SK-N-DZ (cell line): ENCODE measurements around the genes MOSPD2, CLTRN, NHS and SCML1.

DNA sequence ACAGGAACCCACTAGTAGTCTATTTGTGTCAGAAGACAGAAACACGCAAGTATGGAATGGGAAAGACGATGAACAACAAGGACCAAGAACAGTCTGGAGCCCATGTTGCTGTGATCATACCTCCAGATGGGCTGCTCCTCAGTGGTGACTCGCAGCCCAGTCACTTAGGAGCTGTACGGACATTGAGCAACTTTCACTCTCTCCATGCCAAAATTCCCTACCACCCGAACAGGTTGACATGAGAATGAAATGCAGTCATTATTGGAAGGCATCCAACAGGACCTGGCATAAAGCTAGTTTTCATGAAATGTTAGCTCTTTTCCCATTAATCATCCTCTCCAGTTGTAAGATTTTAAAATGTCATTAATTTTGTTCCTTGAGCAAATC, 82.7 kb upstream of the GPM6B start:
RAMPAGE:
- cytosol, long total RNA: no peak
- nucleus, long total RNA: no peak

GRCh38 chrX:14872804-14873904, at the start of gene MOSPD2:
Gene MOSPD2, plus strand, starts transcription at chrX:14873421.
RAMPAGE:
- cytosol, long total RNA: start-site peak on the minus strand at chrX:14873029-14873047, 35 and 131 reads in 2 replicates
- nucleus, long total RNA: start-site peak on the plus strand at chrX:14873391-14873441, 105 and 25 reads in 2 replicates

RAMPAGE:
- cytosol, long total RNA: no peak
- nucleus, long total RNA: no peak
Observed at GRCh38 chrX:15277483-15278118, 7.7 kb upstream of the ASB9 start.

DNA sequence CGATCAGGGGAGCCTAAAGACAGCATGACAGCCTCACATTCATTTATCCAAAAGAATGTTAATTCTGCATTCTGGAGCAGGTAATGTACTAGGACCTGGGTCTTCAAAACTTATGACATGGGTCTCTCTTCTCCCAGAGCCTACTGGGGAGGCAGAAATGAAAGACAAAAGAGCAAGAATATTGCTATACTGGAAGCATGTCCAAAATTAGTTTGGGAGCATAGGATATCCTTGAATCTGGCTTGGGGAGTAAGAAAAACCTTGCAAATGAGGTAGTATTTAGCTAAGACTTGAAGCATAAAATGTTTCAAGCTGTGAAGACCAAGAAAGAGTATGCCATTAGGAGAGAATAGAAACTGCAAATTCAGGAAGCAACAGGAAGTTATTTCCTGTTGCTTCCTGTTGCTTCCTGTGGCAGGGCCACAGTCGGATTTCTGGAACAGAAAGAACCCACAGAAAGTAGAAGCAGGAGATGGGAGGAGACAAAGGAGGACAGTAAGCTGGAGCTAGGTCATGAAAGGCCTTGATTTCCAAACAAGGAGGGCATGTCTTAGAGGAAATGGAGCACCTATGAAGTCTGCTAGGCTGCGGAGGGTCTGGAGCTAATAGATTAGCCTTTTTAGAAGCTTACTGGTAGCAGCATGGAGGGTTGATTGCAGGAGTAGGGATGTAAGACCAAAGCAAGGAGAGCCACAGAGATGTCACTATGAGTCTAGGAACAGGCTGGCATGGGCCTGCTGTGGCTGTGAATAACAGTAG, 17.3 kb downstream of the ASB11 start:
RAMPAGE:
- cytosol, long total RNA: no peak
- nucleus, long total RNA: no peak

DNA sequence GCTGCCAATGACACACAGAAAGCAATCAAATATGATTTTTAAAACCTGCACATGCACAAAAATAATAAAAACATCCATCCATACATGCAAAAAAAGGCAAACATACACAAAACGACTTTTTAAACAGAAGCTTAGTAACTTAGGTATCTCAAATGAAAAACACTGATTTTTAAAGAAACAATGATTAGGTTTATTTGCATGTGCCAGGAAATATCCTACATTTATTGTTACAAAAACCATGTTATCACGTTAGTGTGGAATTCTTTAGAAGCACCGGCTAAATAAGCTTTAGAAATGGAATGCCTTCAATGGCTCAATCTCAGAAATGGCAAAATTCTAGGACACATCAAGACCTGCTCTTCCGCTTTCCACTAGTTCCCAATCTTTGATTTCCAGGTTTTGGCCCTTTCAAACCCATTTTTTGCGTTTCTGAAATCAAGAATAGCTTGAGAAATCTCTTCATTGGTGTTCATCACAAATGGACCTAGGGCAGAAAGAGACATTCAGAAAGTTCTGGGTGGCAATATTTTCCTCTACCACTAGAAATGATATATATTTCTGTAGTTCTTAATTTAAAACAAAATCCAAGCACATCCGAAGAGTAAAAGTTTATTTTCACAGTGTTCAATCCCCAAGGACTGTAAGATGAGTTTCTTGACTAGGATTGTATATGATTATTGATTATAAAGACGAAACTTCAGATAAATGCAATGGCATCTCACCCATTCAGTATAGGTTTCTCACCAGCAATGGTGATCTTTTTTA, 602 bp upstream of the VEGFD start:
RAMPAGE:
- cytosol, long total RNA: no peak
- nucleus, long total RNA: no peak

DNA sequence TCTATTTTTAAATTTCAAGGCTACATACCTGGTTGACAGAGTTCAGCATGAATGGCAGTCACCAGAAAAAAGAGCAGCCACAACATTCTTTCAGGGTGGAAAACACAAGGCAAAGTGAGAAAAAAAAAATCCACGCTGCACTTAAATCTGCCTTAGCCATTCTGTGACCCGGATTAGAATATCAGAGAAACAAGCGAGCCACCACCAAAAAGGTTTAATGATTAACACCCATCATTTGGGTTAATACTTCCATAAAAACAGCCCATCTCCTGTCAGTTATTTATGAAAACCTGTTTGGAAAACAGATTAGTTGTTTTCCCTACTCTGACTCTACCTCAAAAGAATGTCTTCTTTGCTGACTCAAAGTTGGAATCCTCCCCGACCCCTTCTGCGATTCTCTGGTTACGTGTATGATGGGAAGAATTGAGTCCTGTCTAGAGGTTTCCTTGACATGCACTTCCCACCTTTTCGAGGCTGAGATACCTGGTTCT, at the start of gene CLTRN:
TSS of gene CLTRN (minus strand) at position 116 of the 491 bp plus-strand sequence.
RAMPAGE:
- cytosol, long total RNA: no peak
- nucleus, long total RNA: no peak

GRCh38 chrX:15738404-15739122, 493 bp downstream of the CA5B start:
RAMPAGE:
- cytosol, long total RNA: no peak
- nucleus, long total RNA: no peak

RAMPAGE:
- cytosol, long total RNA: no peak
- nucleus, long total RNA: no peak
Observed at GRCh38 chrX:16125714-16126281, 2.4 kb downstream of the GRPR start.

DNA sequence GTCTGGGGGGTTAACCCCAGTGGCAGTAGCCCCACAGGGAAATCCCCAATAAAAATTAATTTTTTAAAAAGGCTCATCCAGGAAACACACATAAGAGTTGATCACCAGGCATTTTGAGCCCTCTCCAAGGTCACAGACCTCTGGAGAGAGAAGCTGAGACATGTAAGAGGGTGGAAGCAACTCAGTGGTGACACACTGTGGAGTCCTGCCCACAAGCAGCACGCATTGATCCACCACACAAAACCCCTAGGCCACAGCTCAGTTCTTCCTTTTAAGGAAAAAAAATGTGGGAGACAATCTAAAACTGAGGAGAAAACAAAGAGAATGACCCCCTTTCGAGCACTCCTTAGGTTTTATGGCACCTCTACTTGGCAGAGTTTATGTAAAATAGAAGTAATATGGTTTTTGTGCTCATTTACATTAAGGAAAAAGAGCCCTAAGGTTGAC, 71.7 kb upstream of the S100G start:
RAMPAGE:
- cytosol, long total RNA: no peak
- nucleus, long total RNA: no peak

DNA sequence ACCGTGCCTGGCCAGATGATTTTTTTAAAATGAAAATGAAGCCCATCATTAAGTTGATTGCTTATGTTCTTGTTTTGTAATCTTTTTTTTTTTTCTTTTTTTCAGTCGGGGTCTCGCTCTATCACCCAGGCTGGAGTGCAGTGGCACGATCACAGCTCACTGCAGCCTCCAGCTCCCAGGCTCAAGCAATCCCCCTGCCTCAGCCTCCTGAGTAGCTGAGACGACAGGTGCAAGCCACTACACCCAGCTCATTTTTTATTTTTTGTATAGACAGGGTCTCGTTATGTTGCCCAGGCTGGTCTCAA, 3.3 kb upstream of the SYAP1 start:
RAMPAGE:
- cytosol, long total RNA: no peak
- nucleus, long total RNA: no peak

DNA sequence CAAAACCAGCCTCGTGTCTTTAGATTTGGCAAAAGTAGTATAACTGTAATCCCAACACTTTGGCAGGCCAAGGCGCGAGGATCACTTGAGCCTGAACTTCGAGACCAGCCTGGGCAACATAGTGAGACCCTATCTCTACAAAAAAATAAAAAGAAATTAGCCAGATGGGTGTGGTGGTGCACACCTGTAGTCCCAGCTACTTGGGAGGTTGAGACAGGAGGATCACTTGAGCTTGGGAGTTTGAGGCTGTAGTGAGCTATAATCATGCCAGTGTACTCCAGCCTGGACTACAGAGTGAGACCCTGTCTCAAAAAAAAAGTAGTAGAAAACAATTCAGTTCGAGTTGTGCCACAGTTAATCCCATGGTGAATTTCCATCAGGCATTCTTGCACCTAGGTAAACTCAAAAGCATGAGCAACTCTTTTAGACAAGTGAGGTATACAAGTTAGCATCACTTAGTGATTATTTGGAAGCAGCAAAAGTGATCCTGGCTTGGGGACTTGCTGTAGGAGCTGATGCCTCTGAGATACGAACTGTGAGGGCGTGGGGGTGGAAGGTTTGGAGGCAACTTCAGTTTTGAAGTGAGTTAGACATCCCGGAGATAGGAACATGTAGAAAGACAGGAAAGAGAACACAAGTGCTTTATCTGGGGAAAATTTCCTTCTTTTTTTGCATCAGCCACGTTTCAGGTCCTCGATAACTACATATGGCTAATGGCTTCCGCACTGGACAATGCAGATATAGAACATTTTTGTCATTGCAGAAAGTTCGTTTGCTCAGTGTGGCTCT, 17.9 kb downstream of the SYAP1 start:
RAMPAGE:
- cytosol, long total RNA: no peak
- nucleus, long total RNA: no peak

DNA sequence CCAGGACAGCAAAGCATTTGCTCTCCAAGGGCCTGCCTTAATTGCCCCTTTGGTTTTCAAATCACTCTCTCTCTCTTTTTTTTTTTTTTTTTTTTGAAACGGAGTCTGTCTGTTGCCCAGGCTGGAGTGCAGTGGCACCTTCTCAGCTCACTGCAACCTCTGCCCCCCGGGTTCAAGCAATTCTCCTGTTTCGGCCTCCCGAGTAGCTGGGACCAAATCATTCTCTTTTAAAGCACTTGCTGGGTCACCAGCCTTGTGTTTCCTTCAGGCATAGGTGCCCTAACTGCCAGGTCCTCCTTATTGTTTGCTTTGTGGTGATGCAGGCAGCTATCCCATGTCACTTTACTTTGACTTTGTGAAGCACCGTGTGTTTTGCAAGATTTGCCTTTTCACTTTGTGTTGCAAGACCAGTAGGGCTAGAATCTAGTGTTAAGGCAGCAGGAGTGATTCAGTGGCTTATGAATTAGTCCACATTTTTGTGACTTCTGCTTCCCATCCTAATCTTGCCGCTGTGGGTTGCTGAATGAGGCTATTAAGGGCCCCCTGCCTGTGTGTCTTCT, 20.1 kb downstream of the SYAP1 start:
RAMPAGE:
- cytosol, long total RNA: no peak
- nucleus, long total RNA: no peak

GRCh38 chrX:16870982-16871901, 1.1 kb upstream of the RBBP7 start:
RAMPAGE:
- cytosol, long total RNA: no peak
- nucleus, long total RNA: no peak

RAMPAGE:
- cytosol, long total RNA: no peak
- nucleus, long total RNA: no peak
Observed at GRCh38 chrX:17348350-17348566, 26.7 kb upstream of the NHS start.

DNA sequence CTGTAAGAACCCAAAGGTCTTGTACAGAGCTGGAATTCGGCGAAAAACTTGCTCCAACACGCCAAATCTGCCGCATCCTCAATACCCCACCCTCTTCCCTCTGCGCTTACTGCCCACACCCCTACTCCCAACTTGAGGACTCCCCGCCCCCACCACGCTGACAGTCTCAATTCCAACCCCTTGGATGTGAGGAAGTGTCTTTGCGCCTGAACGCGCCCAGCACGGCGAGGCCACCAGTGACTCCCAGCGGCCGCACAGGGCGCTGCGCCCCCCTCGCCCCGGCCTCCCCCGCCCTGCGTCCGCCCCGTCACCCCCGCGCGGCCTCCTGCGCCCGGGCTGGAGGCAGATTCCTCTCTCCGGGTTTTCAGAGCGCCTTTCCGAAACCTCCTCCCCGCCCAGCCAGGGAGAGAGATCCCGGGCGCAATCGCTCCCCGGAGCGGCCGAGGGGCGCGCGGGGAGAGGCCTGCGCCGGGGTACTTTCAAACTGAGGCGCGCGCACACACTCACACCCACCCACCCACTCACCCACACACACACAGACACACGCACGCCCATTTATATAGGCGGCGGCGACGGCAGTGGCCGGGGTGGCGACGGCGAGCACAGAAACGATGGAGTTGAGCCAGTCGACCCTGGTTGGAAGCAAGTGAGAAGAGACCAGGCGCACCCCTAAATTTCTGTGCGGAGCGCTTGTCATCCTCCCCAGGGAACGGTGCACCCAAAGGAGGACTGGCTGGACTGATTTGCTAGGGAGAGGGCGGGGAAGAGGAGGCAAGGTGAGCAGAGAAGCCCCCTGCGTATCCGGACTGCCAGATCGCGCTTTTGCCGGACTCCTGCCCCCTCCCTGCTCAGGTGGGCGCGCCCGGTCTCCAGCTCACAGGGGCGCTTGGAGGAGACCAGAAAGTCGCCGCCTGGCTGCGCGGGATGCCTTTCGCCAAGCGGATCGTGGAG, at the start of gene NHS:
TSS of gene NHS (plus strand) at position 367 of the 951 bp plus-strand sequence.
RAMPAGE:
- cytosol, long total RNA: no peak
- nucleus, long total RNA: no peak

GRCh38 chrX:17414252-17414862, 39.4 kb downstream of the NHS start:
RAMPAGE:
- cytosol, long total RNA: no peak
- nucleus, long total RNA: no peak

RAMPAGE:
- cytosol, long total RNA: no peak
- nucleus, long total RNA: no peak
Observed at GRCh38 chrX:17735518-17735866, 1.8 kb upstream of the SCML1 start.

RAMPAGE:
- cytosol, long total RNA: start-site peak on the plus strand at chrX:17737474-17737591, 259 and 326 reads in 2 replicates
- nucleus, long total RNA: start-site peak on the plus strand at chrX:17737525-17737602, 29 and 23 reads in 2 replicates
Observed at GRCh38 chrX:17737390-17737971, at the start of gene SCML1. Gene SCML1, plus strand, starts transcription at chrX:17737493.

DNA sequence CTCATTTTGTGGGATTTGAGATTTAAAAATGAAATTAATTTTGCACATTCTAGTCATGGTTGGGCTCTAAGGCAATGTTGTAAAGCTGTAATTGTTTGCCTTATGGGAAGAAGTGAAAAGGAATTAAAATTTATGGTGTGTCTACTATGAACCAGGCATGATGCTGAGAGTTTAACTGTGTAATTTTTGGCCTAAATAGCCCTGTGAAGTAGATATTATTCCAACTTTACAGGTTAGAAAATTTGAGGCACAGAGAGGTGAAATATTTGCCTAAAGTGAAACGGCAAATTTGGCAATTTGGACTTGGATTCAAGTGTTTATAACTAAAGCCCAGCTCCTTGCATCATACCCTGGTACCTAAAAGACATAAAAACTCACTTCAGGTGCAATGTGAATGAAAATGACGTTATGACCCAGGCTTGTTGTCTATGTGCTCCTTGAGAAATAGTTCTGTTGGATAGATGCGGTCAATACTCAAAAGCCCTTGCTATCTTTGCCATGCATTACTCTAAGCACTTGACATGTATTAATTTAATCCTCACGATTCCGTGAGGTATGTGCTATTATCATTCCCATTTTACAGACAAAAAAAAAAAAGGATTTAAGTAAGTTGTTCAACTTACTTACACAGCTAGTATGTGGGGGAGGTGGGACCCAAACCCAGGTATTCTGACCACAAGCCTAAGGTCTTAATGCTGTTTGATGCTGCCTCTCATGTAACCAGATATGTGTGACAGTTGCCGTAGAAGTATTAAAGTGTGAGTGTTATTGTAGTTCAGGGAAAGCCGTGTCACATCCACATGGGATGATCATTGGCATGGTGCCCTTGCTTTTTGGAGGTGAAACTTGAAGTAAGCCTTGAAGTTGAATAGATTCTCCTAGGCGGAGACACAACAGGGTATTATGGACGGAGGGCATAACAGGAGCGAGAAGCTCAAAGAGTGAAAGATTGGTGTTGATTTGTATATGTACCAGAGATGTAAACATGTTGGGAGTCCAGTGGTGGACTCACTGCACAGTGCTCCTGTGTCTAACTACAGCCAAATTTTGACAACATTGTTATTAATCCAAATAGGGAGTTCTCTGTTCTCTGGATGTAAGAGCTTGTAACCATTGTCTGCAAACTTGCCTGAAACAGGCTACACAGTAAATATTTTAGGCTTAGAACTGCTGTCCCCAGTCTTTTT, 3.0 kb downstream of the SCML1 start:
RAMPAGE:
- cytosol, long total RNA: no peak
- nucleus, long total RNA: no peak

RAMPAGE:
- cytosol, long total RNA: no peak
- nucleus, long total RNA: no peak
Observed at GRCh38 chrX:17848713-17849208, 12.3 kb downstream of the RAI2 start.